GM19239 (cell line): Measurements from ENCODE around the gene DENND2C.

GRCh38 chr1:113457710-113458248 lies 67.5 kb downstream of the MAGI3 start:
- RRBS: no CpG with 5 or more reads among the region's 2 CpGs

- RRBS: no CpG with 5 or more reads among the region's 14 CpGs
Observed at GRCh38 chr1:113658814-113659526, 100.3 kb downstream of the PHTF1 start.

DNA sequence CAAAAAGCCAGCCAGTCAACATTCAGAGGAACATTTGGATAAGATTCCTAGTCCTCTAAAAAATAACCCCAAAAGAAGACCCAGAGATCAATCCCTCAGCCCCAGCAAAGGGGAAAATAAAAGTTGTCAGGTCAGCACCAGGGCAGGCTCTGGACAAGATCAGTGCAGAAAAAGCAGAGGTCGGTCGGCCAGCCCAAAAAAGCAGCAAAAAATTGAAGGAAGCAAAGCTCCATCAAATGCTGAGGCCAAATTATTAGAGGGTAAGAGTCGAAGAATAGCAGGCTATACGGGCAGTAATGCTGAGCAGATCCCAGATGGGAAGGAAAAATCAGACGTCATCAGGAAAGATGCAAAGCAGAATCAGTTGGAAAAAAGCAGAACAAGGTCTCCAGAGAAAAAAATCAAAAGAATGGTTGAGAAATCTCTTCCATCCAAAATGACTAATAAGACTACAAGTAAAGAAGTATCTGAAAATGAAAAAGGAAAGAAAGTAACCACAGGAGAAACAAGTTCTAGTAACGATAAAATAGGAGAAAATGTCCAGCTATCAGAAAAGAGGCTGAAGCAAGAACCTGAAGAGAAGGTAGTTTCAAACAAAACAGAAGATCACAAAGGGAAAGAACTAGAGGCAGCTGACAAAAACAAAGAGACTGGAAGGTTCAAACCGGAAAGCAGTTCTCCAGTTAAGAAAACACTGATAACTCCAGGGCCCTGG lies 75.9 kb downstream of the PHTF1 start:
- RRBS: no CpG with 5 or more reads among the region's 7 CpGs

DNA sequence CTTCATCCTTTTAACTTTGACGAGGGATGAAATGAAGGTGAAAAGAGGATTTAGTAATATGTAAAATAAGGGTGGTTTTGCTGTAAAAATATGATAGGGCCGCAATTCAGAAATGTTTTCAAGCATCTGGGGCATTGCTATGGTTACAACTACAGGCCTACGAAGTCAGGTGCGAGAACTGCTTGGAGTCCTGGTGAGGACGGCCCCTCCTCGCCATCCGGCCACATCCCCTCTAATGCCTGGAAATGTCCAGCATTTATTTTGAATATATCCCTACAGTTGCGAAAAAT lies 458 bp upstream of the RSBN1 start:
- RRBS: no CpG with 5 or more reads among the region's 8 CpGs

GRCh38 chr1:113859443-113859832 lies 27.9 kb downstream of the BCL2L15 start:
- RRBS: no CpG with 5 or more reads among the region's 2 CpGs

DNA sequence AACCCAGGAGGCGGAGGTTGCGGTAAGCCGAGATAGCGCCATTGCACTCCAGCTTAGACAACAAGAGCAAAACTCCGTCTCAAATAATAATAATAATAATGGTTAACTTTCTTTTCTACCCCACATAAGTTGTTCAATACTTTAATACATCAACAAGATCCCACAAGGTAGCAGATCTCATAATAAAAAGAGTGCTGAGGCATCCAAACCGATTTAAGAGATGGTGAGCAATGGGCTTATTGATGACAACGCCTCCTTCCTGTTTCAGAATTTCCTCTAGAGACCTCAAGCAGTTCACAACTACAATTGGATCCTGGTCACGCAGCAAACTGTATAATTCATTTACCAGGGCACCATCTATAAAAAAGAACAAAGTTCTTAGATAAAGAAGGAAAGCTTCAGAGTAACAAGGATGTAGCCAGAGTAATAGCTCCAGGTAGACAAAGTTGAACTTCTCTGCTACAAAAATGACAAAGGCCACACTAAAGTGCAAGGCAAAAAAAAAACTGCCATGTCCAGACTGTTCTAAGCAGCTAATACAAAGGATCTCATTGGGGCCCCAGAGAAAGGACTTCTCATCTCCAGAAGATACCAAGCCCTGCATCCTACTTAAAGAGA lies 3.5 kb downstream of the AP4B1 start:
- RRBS: no CpG with 5 or more reads among the region's 8 CpGs

GRCh38 chr1:113901645-113902153 lies 2.9 kb downstream of the AP4B1 start:
- RRBS: no CpG with 5 or more reads among the region's 3 CpGs

DNA sequence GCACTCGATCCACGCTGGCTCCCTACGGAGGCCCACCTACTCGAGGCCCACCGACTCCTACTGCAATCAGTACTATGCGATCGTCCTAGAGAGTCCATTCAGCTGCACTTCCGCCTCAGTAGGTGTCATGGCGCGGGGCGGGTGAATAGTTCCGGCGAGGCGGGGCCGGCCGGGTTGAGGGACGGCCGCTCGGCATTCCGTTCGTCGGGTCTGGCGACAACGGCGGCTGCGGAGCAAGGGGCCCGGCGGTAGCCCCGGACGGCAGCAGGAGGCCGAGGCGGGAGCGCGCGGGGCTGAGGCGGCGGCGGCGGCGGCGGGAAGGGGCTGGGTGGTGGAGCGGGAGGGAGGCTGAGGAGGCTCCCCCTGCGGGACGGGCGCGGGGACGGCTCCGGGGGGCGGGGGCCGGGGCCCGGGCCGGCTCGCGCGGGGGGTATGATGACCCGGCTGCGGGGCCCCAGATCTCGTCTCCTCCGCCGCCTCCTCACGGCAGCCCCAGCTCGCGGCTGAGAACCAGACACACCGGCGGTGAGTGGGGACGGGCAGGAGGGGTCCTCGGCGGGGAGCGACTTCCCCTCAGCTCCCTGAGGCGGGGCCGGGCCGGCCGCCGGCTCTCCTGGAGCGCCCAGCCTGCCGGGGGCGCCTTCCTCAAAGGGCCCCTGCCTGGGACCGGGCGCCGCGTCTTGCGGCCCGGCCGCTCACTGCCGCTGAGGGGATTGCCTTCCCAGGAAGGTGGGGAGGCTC lies 461 bp downstream of the HIPK1 start:
- RRBS: 2% methylated on average over 28 of the region's 85 CpGs

DNA sequence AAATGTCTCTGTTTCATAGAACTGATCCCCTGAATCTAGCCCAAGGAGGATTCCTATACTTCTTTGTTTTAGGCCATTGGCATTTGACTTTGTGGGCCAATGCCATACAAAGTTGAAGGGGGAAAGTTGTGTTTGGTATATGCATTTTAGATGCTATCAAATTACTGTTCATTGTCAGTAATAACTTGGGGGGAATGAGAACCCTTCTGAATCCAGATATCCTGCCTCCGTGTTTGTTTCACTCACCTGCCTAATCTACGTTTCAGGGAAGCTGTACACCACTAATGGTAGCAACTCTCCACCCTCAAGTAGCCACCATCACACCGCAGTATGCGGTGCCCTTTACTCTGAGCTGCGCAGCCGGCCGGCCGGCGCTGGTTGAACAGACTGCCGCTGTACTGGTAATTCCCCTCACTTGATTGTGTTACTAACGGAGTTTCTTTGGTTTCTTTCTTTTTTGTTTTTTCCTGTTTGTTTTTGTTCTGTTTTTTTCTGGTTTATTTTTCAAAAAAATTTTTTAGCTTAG lies 16.1 kb upstream of the OLFML3 start:
- RRBS: no CpG with 5 or more reads among the region's 11 CpGs

DNA sequence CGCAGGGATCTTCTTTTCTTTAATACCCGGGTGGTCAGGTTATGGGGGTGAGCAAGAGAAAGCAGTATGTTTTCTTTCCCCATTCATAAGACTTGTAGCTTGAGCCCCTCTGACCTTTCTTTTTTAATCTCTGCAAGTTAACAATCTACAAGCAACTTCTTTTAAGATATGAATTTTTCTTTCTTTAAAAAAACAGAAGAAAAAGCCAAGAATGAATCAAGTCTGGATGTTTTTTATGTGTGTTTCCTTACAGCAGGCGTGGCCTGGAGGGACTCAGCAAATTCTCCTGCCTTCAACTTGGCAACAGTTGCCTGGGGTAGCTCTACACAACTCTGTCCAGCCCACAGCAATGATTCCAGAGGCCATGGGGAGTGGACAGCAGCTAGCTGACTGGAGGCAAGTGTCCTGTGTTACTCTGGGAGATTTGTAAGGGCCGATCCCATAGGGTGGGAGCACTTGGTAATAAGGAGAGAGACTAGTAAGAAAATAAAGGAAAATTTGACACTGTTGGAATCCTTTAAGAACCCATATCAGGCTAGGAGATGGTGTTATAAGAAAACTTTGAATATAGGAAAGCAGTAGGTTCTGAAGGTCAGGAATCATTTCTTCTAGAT lies 13.3 kb upstream of the OLFML3 start:
- RRBS: no CpG with 5 or more reads among the region's 4 CpGs

DNA sequence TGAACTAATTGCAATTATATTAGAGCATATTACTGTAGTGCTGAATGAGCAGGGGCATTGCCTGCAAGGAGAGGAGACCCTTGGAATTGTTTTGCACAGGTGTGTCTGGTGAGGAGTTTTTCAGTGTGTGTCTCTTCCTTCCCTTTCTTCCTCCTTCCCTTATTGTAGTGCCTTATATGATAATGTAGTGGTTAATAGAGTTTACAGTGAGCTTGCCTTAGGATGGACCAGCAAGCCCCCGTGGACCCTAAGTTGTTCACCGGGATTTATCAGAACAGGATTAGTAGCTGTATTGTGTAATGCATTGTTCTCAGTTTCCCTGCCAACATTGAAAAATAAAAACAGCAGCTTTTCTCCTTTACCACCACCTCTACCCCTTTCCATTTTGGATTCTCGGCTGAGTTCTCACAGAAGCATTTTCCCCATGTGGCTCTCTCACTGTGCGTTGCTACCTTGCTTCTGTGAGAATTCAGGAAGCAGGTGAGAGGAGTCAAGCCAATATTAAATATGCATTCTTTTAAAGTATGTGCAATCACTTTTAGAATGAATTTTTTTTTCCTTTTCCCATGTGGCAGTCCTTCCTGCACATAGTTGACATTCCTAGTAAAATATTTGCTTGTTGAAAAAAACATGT lies 4.2 kb upstream of the OLFML3 start:
- RRBS: no CpG with 5 or more reads among the region's 4 CpGs

DNA sequence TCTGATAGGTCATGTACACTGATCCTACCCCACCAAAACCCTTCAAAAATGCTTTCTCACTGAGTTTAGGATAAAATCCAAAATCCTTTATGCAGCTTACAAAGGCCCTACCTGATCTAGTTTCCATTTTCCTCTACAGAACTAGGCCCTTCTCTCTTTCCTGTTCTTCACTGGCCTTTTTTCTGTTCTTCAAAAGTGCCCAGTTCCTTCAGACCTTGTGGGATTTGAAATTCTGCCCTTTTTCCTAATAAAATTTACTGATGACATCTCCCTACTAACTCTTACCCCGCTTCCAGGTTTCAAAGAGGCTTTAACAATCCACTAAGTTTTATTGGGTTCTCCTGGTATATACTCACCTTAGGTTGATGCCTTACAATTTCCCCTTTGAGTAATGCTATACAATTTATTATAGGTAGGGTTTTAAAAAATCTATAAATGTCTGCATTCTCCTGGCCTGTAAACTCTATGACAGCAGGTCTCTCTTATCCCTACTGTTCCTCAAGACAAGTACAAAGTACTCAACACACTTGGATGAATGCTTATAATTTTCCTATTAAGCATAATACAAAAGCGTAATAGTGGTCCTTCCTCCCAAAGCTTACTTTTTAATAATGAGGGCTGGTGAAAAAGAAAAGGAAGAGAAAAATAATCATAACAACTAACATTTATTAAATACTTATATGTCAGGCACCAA lies 96.6 kb downstream of the TRIM33 start:
- RRBS: no CpG with 5 or more reads among the region's 2 CpGs

GRCh38 chr1:114419157-114419478 lies 91.9 kb downstream of the TRIM33 start:
- RRBS: no CpG with 5 or more reads among the region's 9 CpGs

GRCh38 chr1:114424521-114425157 lies 86.4 kb downstream of the TRIM33 start:
- RRBS: no CpG with 5 or more reads among the region's 6 CpGs

GRCh38 chr1:114572972-114574104 lies 8.1 kb downstream of the BCAS2 start:
- RRBS: no CpG with 5 or more reads among the region's 12 CpGs

DNA sequence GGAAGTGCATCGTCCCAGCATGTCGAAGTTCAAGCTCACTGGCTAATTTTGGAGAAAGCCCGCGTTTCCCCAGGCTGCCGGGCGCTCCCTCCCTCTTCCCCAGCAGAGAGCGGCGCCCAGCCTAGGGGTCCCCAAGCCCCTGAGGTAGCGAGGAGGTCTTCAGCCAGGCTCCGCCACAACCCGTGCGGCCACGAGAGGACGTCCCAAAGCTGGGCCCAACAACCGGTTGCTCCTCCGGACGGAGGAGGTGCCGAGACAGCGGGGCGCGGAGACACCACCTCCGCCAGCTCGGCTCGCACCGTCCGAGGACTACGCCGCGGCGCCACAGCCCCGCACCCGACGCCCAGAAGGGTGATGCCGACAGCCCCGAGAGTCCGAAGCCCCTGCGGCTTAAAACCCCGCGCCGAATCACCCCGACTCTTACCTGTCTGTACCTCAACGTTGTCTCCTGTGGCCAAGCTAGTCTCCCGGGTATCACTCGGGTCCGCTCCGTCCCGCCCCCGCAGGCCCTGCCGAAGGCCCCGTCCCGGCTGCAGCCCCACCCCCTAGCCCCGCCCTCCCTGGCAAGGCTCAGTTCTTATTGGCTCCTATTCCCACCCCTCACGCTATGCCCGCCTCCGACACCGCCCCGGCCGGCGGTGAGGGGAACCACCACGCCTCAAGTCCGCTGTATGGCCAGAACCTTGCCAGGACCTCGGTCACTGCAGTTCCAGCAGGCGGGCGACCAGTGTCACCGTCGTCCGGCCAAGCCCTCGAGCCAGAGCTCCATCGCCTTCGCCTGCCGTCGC lies at the start of gene DENND2C:
Gene DENND2C, minus strand, starts transcription at position 491 of the 788 bp plus-strand sequence.
- RRBS: 1% methylated on average over 14 of the region's 72 CpGs

DNA sequence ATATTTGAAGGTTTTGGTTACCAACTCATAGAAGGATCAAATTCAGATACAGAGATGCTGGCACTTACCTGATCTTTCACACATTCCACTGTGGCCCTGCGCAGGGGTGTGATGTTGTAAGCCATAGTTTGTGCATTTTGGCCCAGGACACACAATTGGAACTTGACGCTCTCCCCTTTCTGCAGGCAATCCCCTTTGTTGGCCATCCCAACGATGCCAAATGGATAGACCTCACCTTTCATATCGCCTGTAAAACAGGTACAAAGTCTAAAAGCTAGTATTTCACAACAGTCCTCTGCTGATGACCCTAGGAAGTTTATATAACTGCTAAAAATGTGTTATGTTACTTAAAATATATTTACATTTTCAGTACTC lies 3.9 kb upstream of the NRAS start:
- RRBS: no CpG with 5 or more reads among the region's 4 CpGs

DNA sequence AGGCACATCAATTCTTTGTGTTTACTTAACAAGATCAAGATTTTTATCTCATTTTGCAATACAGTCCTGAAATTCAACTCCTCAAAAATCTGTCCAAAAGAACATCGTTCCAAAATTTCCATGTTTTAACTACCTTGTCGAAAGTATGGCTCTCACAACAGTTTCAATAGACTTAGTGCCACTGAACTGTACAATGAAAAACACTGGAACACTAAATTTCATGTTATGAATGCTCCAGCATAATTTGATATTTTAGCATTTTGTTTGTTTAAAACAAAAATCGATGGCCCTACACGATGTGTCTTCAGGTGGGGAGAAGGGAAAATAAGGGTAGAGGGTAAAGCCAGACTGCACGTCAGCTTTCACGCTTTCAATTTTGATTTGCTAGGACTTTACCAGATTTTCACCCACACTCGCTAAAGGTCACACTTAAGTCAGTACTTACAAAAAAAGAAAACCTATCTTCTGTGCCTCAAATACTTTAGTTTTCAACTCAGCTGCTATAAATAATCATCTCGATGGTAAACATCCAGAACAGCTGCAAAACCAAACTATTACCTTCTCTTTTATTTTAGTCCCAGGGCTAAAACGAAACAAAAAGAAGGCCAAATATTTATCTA lies 1.9 kb downstream of the CSDE1 start:
- RRBS: no CpG with 5 or more reads among the region's 9 CpGs

DNA sequence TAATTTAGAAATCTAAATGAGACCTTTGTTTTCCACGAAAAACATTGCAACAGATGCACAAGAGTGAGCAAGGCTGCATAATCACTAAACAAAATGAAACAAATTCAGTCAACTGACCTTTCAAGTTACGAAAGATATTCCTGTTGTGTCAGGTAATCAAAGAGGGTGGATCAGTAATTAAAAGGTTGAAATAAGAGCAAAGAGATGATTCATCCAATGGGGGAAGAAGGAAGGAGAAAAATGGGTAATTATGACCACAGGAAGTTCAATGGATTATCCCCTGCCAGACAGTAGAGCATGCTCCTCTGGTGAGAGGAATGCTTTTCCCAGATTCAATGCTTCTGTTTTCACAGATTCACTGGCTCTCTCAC lies 660 bp upstream of the CSDE1 start:
- RRBS: no CpG with 5 or more reads among the region's 2 CpGs

DNA sequence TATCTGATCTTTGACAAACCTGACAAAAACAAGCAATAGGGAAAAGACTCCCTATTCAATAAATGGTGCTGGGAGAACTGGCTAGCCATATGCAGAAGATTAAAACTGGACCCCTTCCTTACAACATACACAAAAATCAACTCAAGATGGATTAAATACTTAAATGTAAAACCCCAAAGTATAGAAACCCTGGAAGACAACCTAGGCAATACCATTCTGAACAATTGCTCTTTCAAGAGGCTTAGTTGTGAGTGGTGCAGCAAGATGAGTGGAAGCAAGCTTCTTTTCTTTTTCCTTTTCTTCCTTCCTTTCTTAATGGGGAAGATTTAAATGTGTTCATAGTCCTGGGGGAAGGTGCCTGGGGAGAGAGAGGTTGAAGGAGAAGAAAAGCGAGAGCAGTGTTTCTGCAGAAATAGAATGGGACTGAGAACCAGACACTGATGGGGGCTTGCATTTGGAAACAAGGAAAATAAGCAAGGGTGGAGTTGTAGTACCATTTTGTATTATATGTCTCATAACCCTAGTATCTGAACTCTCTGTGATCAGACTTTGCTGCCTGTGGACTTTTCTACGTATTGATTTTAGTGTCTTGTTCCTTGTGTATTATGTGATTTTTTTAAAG lies 8.9 kb upstream of the TSPAN2 start:
- RRBS: no CpG with 5 or more reads among the region's 2 CpGs